ENCODE results near the genes MARK1 and DUSP10.

DNA sequence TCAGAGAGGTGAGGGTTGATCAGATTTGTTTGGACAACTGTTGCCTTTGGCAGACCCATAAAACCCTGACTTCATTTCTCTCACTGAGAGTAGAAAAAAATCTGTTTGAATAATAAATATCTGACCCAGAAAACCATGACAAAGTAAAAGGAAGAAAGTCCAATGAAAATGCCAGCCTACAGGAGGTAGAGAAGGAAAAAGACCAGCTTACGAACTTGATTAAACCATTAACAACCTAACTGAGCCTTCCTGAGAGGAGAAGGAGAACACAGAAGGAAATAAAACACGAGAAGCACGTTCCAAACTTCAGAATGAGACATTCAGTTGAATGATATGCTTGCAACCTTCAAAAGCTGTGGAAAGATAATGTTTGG, 12.5 kb upstream of the SLC30A10 start:
- RAMPAGE, long total RNA, result no peak
- RRBS, result no CpG with 5 or more reads among the region's 3 CpGs

DNA sequence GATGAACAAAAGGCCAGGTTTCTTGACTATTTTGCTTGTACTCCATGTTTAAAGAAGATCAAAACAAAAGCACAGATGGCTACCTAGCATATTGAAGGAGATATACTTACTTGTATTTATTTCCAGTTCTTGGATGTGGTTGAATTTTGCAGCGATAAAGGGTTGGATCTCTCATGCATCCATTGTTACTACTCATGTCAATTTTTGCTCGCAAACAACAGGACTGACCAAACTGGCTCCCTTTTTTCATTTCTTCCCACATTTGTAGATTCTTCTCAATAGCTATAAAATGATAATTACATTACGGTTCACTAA, 24.1 kb downstream of the EPRS1 start:
- RAMPAGE, long total RNA, result no peak
- RRBS, result no CpG with 5 or more reads among the region's 3 CpGs

DNA sequence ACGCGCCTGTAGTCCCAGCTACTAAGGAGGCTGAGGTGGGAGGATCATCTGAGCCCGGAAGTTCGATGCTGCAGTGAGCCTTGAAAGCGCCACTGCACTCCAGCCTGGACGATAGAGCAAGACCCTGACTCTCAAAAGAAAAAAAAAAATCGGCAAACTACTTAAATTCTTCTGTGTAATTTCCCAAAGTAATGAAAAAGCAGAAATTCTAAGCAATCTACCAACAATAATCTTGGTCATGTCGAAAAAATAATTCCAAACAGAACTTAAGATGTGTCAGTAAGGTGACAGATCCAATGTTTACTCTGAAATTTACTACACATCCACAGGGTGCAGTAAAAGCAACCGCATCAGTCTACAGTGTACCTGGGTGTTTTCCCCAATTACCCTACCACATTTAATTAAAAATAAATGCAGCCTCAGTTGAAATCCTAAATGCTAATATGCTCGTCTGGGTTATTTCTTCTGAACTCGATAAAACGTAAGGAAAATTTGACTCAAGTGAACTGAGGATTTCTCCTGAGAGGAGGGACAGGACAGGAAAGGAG, 858 bp downstream of the EPRS1 start:
- RAMPAGE, long total RNA, result no peak
- RRBS, result no CpG with 5 or more reads among the region's 12 CpGs

DNA sequence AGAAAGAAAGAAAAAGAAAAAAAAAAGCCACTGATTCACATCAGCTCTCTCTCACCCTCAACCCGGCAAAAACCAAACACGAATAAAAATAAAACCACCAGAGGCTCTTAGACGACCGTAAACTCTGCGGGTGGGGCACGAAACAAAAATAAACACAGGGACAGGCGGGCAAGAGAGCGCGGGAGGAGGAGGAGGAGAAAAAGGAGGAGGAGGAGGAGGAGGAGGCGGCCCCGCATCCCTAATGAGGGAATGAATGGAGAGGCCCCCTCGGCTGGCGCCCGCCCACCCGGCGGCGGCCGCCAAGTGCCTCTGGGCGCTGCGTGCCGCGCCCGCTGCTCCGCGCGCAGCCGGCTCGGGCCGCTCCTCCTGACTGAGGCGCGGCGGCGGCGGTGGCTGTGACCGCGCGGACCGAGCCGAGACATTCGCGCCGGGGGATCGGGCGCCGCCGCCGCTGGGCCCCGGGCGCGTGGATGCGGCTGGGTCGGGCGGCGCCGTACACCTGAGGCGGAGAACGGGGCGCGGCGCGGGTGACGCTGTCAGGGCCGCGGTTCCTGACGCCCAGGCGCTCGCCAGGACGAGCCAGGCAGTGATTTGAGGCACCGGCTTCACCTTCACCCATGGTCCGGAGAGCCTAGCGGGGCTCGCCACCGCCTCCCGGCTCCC, at the start of gene MARK1:
Gene MARK1, plus strand, starts transcription at position 285 of the 663 bp plus-strand sequence.
- RAMPAGE, long total RNA, result no peak
- RRBS, result 1% methylated on average over 27 of the region's 74 CpGs

- RAMPAGE, long total RNA, result no peak
- RRBS, result 2% methylated on average over 46 of the region's 77 CpGs
Measured at GRCh38 chr1:220528515-220529495, 869 bp downstream of the MARK1 start.

- RAMPAGE, long total RNA, result no peak
- RRBS, result no CpG with 5 or more reads among the region's 10 CpGs
Measured at GRCh38 chr1:220762715-220763251, 14.7 kb downstream of the MTARC2 start.

DNA sequence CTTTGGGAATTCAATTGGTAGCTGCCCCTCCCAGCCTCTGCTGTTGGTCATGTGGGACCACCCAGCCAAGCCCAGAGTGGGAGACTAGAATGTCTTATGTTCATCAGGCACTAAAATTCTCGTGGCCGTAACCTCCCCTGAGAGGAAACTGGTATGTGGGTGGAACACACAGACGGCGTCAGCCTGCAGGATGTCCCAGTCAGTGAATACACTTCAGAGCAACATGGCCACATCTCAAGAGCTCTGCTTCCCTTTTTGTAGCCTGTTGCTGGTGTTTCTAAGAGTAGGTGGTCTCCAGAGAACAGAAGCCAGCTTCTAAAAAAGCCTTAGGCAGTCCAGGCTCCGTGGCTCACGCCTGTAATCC, 16.0 kb upstream of the MTARC1 start:
- RAMPAGE, long total RNA, result no peak
- RRBS, result no CpG with 5 or more reads among the region's 6 CpGs

DNA sequence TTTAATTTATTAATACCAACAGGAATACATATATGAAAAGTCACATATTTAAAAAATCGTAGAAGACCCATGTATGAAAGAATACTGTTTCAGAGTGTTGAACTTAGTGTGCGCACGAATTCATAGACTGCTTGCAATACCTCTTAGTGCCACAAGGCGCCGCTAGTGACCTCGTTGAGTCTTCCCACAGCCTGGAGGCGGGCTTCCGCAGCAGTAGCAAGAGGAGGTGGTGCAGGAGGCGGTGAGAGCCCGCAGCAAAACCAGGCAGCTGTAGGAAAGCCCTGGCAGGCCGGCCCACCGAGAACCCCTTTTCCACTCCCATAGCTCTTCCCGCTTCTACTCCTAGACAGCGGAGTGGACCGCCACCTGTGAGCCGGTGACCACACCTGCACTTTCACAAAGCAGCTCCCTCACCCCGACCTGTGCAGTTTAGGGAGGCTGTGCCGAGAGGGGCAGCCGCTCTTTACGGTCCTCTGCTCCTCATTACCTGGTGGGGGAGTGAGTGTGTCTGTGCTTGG, 23.5 kb downstream of the MTARC1 start:
- RAMPAGE, long total RNA, result no peak
- RRBS, result 17% methylated on average over 5 of the region's 20 CpGs

DNA sequence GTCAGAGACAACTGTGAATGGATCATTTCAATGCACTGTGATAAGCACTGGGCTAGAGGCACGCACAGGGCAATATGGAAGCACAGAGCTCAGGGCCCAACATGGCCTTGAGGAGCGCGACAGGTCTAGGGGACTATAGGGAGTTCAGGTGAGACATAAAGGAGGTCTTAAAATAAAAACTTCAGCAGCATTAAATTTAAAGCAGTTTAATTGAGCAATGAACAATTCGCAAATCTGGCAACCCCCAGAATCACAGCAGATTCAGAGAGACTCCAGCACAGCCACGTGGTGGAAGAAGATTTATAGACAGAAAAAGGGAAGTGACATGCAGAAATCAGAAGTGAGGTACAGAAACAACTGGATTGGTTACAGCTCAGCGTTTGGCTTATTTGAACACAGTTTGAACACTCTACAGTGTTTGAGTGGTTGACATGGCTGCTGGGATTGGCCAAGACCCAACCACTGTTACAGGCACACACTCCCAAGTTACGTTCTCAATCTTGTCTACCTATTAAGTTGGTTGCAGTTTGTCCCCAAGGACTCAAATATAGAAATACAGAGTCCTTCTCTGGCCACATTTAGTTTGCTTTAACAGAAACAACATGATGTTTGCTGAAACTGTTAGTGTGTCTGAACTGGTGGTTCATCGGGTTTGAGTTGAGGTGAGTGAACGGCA, 219.8 kb downstream of the HLX start:
- RAMPAGE, long total RNA, result no peak
- RRBS, result no CpG with 5 or more reads among the region's 9 CpGs

- RAMPAGE, long total RNA, result no peak
- RRBS, result no CpG with 5 or more reads among the region's 5 CpGs
Measured at GRCh38 chr1:221707289-221707488, 34.7 kb downstream of the DUSP10 start.

GRCh38 chr1:221741212-221742189, at the start of gene DUSP10:
Gene DUSP10 (minus strand): TSS chr1:221742089.
- RAMPAGE, long total RNA, result no peak
- RRBS, result no CpG with 5 or more reads among the region's 41 CpGs

DNA sequence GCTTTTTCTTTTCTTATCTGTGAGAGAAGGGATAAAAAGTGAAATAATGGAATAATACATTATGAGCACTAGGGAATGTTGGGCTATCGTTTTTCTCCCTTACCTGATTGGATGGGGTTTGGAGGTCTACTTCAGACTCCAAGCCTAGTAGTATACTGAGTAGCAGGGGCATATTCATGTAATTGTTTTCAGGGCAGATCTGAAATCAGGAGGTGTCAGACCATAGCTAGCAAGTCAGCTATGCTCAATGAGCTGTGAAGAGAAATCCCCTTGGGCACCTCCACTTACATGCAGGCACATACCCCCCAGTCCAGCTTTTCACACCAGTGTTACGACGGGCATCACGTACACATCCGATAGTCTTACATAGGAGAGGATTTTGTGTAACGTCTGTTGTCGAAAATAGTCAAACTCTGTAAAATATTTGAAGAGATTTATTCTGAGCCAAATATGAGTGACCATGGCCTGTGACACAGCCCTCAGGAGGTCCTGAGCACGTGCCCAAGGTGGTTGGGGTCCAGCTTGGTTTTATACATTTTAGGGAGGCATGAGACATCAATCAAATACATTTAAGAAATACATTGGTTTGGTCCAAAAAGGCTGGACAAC, 1.9 kb upstream of the DUSP10 start:
- RAMPAGE, long total RNA, result no peak
- RRBS, result no CpG with 5 or more reads among the region's 8 CpGs

DNA sequence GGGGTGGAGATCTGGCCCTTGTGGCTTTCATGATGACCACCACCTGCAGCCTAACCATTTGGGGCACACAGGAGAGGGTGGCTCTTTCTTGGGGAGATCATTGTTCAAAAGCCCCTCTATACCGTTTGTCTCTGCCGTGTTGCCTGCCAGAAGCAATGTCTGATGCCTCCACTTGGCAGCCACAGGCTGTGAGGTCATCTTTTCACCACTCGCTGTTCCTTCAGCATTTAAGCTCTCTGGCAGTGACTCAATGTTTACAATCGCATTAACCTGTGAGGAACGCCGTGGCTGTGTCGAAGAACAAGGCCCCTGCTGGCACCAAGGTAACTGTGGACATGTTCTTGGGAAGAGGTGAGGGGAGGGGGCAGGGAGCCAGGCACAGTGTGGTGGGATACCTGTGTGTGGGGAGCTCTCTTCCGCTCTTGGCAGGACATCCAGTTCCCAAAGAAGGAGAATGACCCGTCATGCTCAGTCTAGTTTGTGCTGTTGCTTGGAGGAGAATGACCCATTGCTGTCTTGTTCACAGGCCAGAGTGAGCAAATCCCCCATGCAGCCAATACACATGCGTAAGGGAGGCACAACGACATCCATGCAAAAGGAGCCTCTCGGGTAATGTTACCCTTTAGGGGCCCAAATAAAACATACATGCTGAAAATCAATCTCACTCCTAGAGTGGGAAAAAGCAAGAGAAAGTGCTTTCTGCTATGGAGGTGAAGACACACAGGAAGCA, 104.1 kb upstream of the DUSP10 start:
- RAMPAGE, long total RNA, result no peak
- RRBS, result no CpG with 5 or more reads among the region's 12 CpGs

DNA sequence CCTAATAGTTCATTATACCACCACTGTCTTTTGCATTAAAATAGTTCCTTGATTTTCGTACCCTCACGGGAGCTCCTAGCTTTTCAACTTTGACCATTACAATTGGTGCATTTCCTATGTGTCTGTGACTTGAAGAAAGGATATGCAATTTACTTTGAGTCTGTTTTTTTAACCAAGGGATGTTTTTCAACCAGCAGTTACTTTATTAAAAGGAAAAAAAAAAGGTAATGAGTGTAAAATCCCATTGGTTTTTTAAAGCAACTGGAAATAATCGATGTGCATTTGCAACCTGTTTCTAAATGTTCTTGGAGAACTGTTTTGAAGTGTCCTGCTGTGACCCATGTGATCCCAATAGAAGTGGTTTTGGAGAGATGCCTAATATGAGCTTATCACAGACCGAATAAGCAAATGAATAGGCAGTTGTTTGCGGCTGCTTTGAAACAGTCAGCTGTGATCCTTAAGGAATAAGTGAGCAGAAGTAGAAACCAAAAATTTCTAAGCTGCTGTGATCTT, 329.3 kb upstream of the DUSP10 start:
- RAMPAGE, long total RNA, result no peak
- RRBS, result no CpG with 5 or more reads among the region's 5 CpGs

DNA sequence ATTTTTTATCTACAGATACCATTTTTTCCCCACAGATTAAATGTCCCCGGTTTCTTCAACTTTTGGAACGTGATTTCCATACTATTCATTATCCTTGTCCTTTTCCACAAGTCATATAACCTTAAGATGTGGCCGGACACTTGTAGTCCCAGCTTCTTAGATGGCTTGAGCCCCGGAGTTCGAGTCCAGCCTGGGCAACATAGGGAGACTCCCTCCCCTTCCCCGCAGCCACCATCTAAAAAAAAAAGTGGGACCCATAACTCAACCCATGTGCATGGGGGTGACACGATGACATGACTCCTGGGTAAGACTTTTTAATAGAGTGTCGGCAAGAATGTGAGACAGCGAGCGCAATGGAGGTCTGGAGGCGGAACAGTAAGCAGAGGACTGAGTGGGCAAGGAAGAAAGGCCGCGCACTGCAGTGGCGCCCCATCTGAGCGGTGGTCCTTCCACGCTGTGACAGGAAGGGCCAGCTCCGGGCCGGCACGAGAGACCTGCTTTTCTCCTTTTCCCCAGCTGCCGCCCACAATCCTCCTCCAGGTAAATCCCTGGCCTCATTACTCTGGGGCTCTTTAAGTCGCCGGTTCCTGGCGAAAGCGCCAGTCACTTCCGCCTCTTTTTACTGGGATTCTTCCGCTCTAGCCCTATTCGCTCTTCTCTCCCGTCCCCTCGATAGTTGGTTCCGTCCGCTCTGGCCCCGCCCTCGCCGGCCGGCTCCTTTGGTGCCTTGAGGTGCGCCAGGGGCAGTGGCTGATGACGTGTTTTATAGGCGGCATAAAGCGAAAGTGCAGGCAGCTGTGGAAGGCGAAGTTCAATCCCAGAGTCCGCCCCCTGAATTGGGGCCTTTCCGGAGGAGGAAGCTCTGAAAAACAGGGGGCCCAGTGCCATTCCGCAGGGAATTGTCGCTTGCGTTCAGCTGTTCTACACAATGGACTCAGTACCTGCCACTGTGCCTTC, 25.9 kb downstream of the MIA3 start:
- RAMPAGE, long total RNA, result no peak
- RRBS, result 28% methylated on average over 4 of the region's 45 CpGs

DNA sequence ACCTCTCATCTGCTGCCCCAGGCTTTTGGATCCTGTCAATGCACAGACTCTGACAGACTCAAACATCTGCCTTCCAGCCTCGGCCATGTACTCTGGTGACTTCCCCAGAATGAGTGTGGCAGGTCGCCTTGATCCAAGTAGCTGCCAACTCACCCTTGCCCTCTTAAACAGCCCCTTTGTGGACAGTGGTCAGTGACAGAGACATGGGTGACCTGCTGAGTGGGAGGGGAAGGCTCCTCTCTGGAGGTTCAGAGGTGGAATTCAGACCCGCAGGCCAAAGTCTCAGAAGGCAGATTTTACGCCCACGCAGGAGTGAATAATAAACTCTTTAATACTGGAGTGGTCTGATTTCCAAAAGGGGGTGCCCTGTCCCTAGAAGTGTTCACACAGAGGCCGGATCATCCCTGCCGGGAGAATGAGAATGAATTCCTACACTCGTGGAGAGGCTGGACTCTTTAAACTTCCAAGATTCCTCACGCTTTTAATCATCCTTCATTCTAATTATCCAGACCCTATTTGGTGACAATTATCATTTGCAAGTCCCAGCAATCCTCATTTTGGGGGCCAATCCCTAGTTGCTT, 63.5 kb downstream of the TLR5 start:
- RAMPAGE, long total RNA, result no peak
- RRBS, result no CpG with 5 or more reads among the region's 9 CpGs

DNA sequence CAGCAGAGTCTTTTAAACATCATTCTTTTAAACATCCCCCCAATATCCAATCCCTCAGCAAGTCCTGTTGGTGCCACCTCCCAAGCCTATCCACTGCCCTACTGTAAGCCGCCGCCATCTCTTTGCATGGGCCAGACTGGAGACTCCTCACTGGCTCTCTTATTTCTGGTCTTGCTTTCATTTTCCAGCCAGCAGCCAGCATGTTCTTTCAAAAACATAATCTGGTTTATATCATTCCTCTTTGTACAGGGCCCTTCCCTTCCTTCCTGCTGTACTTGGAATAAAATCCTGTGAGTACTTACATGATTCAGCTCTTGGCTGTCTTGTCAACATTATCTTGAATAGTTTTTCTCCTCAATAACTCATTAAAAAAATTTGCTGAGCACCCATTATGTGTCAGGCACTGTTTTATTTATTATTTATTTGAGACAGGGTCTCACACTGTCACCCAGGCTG, 28.2 kb downstream of the TLR5 start:
- RAMPAGE, long total RNA, result no peak
- RRBS, result no CpG with 5 or more reads among the region's 2 CpGs

- RAMPAGE, long total RNA, result no peak
- RRBS, result no CpG with 5 or more reads among the region's 14 CpGs
Measured at GRCh38 chr1:223123438-223123925, 19.6 kb downstream of the TLR5 start.

DNA sequence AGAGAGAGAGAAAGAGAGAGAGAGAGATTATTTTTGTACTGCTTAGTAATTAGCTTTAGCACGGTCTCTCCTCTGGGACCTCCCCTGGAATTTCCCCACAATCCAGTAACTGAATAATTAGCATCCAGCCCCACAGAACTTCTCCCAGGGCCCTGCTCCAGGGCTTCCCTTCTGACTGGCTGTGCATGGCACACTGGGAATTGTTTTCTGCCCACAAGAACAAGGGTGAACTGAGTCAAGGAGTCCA, 1.3 kb downstream of the TLR5 start:
- RAMPAGE, long total RNA, result no peak
- RRBS, result no CpG with 5 or more reads among the region's 1 CpG

- RAMPAGE, long total RNA, result no peak
- RRBS, result no CpG with 5 or more reads among the region's 10 CpGs
Measured at GRCh38 chr1:223143699-223144314, 759 bp upstream of the TLR5 start.

Measured in epithelial cell of proximal tubule (primary cell).